Colon Carcinoma Metastatic in the Brain (tissue), 2 donors: ENCODE data around the genes CYP2W1 and ELFN1.

DNA sequence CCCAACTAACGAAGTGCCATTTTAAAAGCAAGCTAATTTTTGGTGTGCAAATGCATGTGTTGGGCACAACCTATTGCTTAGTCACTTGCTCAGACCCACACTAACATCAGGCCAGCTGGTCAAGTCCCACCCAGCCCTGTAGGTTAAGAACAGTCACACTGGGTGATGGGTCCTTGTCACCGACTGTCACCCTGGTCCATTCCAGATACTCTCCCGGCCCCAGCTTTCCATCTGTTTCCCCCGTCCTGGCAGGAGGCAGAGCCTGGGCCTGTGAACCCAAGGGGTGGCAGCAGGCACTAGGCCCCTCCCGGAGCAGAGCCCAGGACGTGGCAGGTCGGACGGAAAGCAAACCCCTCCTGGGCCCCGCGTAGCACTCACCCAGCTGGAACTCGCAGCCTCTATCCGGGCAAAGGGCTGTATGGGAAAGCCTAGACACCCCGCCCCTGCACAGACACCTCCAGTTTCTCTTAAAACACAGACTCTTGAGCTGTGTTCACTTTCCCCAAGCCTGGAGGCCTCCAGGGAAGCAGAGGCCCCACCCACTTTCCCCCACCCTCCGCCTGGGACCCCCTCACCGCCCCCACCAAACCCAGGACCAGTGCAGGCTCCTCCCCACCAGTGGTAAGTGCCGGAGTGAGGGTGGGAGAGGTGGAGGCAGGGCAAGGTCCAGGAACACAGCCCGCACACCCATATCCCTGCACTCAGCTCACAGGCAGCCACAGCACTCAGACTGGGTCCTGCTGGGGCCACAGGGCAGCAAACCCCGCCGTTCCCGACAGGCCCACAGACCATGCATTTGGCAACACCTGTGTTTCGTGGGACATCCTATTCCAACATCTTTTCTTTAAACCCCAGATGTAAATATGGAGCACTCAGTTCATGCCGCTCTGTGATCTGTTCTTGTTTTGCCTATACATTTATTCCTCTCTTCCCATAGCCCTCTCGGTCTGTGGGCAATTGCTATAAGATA lies 98.1 kb upstream of the PDGFA start:
- PRO-cap, 2 experiments, result peak in 1 of 2 experiments; most common plus-strand start position 152 of the sequence (in 1); most common minus-strand start position 391 of the sequence (in 1)

GRCh38 chr7:711057-711782 lies 15.3 kb upstream of the DNAAF5 start:
- PRO-cap, 2 experiments, result no peak in any of the 2 experiments

GRCh38 chr7:873058-873706 lies 3.2 kb upstream of the GET4 start:
- PRO-cap, 2 experiments, result peak in 1 of 2 experiments; most common plus-strand start chr7:873626 (in 1)

DNA sequence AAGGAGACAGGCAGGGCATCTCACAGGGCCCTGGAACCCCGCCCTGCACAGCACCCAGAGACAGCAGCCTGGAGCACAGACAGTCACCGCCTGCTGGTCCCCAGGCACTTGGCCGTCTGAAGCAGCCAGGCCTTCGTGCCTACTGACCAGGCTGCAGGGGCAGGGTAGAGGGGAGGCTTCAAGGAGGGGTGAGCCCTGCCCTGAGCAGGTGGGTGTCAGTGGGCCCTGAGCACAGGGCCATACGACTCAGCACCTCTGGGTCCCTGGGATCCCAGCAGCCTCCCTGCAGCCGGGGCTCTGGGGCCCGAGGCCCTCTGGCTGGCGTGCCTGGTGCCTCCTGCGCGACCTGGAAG lies 38.3 kb downstream of the GET4 start:
- PRO-cap, 2 experiments, result peak in 1 of 2 experiments; most common minus-strand start position 118 of the sequence (in 1)

- PRO-cap, 2 experiments, result no peak in any of the 2 experiments
Measured at GRCh38 chr7:964740-965470, 10.4 kb upstream of the ADAP1 start.

DNA sequence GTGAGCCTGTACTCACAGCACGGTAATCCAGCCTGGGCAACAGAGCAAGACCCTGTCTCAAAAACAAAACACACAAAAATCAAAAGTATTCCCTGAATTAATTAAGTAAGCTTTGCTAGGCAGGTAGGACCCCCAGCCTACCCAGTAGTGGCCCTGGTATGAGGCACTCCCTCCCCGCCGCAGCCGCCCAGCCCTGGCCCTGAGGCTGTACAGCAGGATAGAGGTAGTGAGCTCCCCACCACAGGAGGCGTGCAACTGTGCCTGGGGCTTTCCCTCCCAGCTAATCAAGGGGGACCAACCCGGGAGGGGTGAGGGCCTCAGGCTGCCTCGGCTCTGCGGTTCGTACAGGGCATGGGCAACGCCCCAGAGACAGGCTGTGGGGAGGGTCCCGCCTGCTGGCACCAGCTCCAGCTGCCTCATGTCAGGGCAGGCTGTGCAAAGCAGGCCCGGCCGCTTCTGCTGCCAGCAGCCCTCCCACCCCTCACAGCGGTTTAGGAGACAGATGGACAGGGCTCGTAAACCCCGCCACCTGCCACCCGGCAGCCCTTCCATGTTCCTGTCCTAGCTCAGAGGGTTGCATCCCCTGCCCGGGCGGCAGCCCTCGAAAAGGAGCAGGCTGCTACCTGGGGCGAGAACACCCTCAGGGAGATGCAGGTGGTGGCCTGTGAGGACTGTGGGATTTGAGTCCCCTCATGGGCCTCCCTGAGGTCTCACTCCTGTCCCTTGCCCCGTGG lies 839 bp upstream of the CYP2W1 start:
- PRO-cap, 2 experiments, result no peak in any of the 2 experiments

GRCh38 chr7:983122-983674 lies at the start of gene CYP2W1:
Gene CYP2W1 (plus strand): TSS chr7:983181.
- PRO-cap, 2 experiments, result no peak in any of the 2 experiments

- PRO-cap, 2 experiments, result peak in 2 of 2 experiments; most common plus-strand start chr7:986378 (in 1); most common minus-strand start chr7:986318 (in 2)
Measured at GRCh38 chr7:986000-986895, 3.3 kb downstream of the CYP2W1 start.

- PRO-cap, 2 experiments, result no peak in any of the 2 experiments
Measured at GRCh38 chr7:1027012-1028008, 17.0 kb upstream of the GPR146 start.

DNA sequence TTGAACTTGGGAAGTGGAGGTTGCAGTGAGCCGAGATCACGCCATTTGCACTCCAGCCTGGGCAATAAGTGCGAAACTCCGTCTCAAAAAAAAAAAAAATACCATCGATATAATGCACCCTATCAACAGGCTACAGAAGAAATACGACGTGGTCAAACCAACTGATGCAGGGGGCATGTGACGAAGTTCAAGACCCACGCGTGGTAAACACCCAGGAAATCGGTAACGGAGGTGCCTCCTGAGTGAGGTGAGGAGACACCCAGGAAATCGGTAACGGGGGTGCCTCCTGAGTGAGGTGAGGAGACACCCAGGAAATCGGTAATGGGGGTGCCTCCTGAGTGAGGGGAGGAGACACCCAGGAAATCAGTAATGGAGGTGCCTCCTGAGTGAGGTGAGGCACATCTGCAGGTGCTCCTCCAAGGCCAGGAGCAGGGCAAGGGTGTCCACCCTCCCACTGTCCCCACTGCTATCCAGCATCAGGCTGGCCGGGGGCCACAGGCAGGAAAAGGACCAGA lies 10.8 kb upstream of the GPR146 start:
- PRO-cap, 2 experiments, result no peak in any of the 2 experiments

DNA sequence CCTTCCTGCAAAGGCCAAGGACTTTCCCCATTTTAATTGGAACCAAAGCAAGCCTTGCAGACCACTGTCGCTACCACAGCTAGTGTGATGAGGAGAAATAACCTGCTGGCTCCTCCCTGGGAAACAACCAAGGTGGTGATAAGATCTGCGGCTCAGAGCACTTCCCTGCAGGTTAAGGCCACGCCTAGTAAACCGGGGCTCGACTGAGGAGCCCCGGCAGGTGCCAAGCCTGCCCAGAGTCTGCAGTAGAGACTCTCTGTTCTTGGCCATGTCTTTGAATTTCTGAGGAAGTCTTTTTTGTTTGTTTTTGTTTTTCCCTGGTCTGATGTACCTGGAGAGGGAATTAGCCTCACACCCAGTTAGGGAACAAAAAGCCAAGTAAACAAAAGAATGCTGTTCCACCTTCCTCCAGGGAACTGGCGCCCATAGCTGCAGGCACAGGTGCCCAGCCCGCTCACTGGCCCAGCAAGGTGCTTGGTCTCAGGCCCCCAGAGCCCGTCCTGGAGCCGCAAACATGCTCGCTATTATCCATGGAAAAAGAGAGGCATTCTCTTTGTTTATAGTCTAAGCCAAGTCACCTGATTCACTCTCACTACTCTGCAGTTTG lies 2.5 kb downstream of the GPR146 start:
- PRO-cap, 2 experiments, result no peak in any of the 2 experiments

DNA sequence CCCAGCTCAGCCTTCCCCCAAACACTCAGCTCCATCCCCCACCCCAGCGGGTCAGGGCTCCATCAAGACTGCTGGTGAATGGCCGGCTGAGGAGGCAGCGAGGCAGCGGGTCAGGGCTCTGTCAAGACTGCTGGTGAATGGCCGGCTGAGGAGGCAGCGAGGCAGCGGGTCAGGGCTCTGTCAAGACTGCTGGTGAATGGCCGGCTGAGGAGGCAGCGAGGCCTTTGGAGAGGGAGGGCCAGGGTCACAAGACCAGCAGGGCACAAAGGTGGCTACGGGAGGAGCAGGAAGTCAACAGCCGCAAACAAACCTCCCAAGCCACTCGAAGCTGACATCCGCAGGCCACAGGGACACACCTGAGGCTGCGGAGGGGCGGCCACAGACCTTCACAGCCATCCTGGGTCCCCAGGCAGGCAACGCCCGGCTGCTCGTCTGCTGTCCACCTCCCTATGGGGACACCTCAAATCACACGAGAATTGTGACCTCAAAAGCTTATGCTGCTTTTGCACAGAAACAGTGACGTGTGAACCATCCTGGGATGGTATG lies 9.0 kb upstream of the GPER1 start:
- PRO-cap, 2 experiments, result peak in 1 of 2 experiments; most common plus-strand start position 321 of the sequence (in 1)

- PRO-cap, 2 experiments, result no peak in any of the 2 experiments
Measured at GRCh38 chr7:1085237-1085616, 2.7 kb upstream of the GPER1 start.

GRCh38 chr7:1092765-1093568 lies 5.1 kb downstream of the GPER1 start:
- PRO-cap, 2 experiments, result no peak in any of the 2 experiments

- PRO-cap, 2 experiments, result no peak in any of the 2 experiments
Measured at GRCh38 chr7:1224093-1224815, 8.4 kb upstream of the UNCX start.

GRCh38 chr7:1452229-1452854 lies 6.9 kb downstream of the MICALL2 start:
- PRO-cap, 2 experiments, result no peak in any of the 2 experiments

- PRO-cap, 2 experiments, result peak in 2 of 2 experiments; most common plus-strand start chr7:1461045 (in 1); most common minus-strand start chr7:1460944 (in 1)
Measured at GRCh38 chr7:1460583-1461722, 1.7 kb upstream of the MICALL2 start.

GRCh38 chr7:1533651-1534310 lies 3.3 kb downstream of the MAFK start:
- PRO-cap, 2 experiments, result peak in 1 of 2 experiments; most common plus-strand start chr7:1534085 (in 1); most common minus-strand start chr7:1533948 (in 1)

- PRO-cap, 2 experiments, result no peak in any of the 2 experiments
Measured at GRCh38 chr7:1542650-1543842, 12.5 kb downstream of the MAFK start.

DNA sequence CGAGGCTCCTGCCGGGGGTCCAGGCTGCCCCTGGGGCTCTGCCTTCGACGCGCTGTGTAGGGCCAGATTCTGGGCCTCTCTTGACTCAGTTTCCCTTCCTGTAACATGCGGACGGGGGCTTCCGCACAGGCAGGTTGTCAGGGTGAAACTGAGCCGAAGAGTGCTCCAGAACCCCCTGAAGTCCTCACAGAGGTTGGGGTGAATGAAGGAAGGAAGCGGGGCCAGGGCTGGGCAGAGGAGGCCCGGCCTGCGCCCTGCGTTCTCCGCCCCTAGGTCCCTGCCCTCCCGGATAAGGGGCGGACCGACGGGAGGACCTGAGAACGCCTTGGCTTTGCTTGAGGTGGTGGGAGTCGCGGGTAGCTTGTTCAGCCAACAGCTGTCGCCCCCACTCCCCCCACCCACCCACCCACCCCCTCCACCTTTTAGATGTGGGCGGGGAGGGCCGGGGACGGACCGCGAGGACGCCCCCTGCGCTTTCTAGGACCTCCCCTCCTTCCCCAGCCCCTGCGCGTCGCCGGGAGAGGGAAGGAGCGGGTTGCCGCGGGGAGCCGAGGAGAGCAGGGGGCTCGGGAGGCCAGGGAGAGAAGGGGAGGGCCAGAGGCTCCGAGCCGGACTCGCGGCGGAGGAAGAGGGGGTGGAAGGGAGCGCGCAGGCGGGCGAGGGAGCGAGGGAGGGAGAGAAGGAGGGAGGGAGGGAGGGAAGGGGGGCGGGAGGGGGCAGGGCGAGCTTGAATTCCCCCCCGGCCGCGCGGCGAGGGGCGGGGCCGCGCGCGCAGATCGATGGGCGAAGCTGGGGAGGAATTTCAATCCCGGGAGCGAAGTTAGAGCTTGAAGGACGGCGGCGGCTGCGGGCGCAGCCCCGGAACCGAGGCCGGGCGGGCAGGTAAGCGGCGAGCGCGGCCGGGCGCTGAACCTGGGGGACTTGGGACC lies at the start of gene ELFN1:
Gene ELFN1 (plus strand): TSS at position 805 of the 929 bp plus-strand sequence.
- PRO-cap, 2 experiments, result no peak in any of the 2 experiments